Tibial nerve (tissue), 3 donors: ENCODE measurements around the genes SLC18A3 and ASAH2.

DNA sequence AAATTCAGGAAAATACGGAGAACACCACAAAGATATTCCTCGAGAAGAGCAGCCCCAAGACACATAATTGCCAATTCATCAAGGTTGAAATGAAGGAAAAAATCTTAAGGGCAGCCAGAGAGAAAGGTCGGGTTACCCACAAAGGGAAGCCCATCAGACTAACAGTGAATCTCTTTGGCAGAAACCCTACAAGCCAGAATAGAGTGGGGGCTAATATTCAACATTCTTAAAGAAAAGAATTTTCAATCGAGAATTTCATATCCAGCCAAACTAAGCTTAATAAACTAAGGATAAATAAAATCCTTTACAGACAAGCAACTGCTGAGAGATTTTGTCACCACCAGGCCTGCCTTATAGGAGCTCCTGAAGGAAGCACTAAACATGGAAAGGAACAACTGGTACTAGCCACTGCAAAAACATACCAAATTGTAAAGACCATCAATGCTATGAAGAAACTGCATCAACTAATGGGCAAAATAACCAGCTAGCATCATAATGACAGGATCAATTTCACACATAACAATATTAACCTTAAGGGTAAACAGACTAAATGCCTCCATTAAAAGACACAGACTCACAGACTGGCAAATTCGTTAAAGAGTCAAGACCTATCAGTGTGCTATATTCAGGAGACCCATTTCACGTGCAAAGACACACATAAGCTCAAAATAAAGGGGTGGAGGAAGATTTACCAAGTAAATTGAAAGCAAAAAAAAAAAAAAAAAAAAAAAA, 66.6 kb downstream of the MAPK8 start:
- PRO-cap = no peak
- RAMPAGE, long total RNA, 3 experiments = start-site peak on the plus strand in 1 of 3 experiments, centred at position 372 of the sequence, 7 reads per replicate

DNA sequence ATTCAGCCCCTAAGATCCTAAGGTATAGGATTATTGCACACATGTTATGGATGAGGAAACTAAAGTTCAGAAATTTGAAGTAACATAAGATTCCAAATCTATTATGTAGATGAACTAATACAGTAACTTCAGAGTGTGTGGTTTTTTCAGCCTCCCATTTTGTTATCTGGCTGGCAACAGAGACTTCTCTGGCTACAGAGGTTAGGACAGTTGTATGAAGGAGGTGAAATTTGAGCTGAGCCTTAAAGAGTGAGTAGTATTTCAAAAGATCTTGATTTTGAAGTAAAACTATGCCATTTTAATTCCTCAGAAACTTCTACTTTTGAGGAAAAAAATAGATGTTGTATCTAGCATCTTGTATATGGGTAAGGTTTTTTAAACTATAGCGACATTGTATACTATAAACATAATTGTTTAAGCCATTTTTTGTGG, 125.5 kb downstream of the MAPK8 start:
- PRO-cap = no peak
- RAMPAGE, long total RNA, 3 experiments = no peak in any of the 3 experiments

DNA sequence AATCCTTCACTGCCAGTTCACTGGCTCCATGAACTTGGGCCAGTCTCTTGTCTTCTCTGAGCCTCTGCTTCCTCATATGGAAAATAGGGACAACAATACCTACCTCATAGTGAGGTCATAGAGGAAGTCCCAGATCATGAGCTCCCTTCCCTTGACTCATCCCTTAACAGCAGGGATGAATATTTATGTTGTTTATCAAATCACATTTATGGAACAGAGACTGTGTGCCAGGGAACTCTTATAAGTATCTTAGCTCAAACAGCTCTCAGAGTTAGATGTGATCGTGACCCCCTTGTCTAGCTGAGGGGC, 20.2 kb upstream of the ARHGAP22 start:
- PRO-cap = no peak
- RAMPAGE, long total RNA, 3 experiments = no peak in any of the 3 experiments

DNA sequence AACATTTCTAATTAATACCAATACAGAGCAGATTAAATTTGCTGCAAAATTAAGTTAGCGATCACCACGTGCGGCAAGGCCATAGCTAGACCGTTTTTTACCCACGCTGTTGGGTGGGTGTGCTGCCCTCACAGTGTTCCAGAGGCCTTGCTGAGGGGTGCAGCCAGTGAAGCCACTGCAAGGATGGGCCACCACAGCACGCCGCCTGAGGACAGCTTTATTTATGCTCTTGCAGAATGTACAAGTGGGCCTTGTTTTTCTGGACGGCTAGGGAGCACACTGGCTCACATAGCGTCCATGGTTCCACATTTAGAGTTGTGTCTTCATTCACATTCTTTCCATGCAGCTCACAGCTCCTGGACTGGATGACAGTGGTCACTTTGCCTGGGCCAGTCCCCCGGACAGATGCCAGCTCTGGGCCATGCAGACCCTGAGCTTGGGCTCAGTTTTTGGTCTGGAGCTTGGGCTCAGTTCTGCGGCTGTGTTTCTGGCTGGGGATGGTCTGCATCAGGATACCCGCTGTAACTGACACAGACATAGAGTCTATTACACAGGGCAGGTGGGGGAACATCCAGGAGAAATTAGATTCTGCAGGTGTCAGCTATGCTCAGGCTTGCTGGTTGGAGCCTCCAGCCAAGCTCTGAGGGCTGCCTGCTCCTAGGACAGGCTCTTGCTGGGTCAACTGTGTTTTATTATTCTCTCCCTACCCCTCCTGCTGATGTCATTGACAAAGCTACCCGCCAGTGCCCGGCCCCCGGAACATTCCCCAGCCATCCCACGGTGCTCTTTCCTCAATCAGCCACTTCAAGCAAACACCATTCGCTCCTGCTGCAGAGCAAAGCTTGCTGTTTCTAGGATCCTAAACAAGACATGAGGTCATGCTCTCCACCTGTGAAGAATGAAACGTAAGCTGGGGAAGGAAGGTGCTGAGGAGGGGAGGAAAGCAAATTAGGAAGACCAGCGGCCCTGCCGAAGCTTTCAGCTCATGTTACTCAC, 2.4 kb upstream of the C10orf71 start:
- PRO-cap = no peak
- RAMPAGE, long total RNA, 3 experiments = no peak in any of the 3 experiments

DNA sequence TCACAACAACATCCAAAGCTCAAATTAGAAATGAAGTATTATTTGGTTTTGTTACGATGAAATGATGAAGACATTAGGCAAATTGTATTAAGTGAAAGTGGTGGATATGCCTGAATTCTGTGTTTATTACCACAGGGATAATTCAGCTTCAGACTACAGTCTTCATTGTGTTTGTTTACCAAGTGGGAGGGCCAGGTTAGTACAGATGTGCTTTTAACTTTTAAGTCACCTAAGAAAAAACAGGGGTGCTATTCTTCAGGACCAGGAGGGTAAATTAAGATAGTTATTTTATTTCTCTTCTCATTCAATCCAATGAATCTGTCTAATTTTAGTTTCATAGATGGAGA, 37.8 kb downstream of the C10orf71 start:
- PRO-cap = no peak
- RAMPAGE, long total RNA, 3 experiments = no peak in any of the 3 experiments

GRCh38 chr10:49362757-49363062, 33.2 kb downstream of the DRGX start:
- PRO-cap = no peak
- RAMPAGE, long total RNA, 3 experiments = no peak in any of the 3 experiments

DNA sequence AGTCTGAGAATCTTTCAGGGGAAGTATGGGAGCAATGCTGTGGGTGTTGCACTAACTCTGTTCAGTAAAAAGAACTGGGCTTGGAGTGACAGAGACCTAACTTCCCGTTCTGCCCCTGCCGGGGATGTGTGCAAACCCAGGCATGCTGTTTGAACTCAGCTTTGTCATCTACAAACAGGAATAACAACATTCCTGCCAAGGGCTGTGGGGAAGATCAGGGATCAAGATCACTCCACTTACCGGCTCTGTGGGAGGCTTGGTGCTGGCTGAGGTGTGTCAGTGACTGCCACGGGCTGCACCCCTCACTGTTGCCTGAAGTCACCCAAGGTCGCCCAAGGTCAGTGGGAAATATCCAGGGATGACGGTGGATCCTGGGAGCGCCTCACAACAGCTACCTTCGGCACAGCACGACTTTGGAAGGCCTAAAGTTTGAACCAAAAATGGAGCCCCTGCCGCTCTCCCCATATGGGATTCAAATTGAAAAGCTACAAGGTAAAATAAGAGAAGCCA, 23.2 kb upstream of the DRGX start:
- PRO-cap = no peak
- RAMPAGE, long total RNA, 3 experiments = no peak in any of the 3 experiments

- PRO-cap = no peak
- RAMPAGE, long total RNA, 3 experiments = no peak in any of the 3 experiments
Observed at GRCh38 chr10:49538431-49538689, 561 bp downstream of the ERCC6 start.

DNA sequence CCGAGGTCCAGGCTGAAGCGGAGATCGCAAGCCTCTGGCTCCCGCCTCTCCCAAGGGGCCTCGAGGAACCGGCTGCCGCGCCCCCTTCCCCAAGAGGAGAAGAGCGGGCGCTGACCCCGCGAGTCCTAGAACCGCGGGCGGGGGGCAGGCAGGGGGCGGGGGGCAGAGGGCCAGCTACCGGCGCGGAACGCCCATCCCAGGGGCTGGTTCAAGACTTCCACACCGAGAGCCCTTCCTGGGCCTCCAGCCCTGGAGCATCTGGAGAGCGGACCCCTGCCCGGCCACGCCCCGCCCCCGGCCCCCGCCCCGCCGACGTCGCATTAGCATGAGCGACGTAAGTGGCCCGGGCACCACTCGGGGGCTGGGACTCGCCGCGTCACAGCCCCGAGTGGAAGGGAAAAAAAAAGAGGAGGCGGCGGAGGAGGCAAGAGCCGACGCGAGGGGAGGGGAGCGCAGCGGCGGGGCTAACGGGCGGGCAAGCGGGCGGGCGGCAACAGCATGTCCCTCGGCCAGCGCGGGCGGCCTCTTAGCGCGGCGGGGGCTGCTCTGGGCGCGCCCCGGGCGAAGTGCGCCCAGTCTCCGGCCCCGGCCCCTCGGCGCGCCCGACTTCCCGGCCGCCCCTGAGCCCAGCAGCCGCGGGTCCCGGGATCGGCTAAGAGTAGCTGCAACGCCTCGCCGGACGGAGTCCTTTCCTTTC, at the start of gene SLC18A3:
Gene SLC18A3 (plus strand): TSS at position 427 of the 697 bp plus-strand sequence.
- PRO-cap = no peak
- RAMPAGE, long total RNA, 3 experiments = no peak in any of the 3 experiments

DNA sequence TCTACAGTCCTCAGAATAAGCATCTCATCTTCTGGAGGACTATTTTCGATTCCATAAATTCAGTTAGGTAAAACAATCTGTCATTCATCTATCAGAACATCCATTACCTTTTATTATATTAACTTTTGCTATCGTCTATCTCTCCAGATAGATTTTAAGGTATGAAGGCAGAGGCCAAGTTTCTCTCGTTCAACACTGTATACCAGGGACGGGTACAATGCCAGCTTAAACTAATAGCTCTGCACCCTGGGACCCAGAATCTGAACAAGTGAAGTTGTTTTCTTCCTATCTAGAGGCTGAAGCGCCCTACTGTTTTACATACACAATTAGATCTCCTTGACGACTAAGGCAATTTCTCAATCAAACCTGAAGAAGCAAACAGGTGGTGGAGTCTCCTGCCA, 946 bp downstream of the PARG start:
- PRO-cap = no peak
- RAMPAGE, long total RNA, 3 experiments = no peak in any of the 3 experiments

GRCh38 chr10:49988502-49988877, 284 bp downstream of the AGAP6 start:
- PRO-cap = no peak
- RAMPAGE, long total RNA, 3 experiments = no peak in any of the 3 experiments

GRCh38 chr10:50251230-50251868, at the start of gene ASAH2:
TSS of gene ASAH2 (minus strand) at chr10:50251516.
- PRO-cap = no peak
- RAMPAGE, long total RNA, 3 experiments = no peak in any of the 3 experiments

- PRO-cap = no peak
- RAMPAGE, long total RNA, 3 experiments = no peak in any of the 3 experiments
Observed at GRCh38 chr10:50260826-50261282, 9.5 kb upstream of the ASAH2 start.

GRCh38 chr10:50318991-50319947, 68.0 kb upstream of the ASAH2 start:
- PRO-cap = no peak
- RAMPAGE, long total RNA, 3 experiments = no peak in any of the 3 experiments

DNA sequence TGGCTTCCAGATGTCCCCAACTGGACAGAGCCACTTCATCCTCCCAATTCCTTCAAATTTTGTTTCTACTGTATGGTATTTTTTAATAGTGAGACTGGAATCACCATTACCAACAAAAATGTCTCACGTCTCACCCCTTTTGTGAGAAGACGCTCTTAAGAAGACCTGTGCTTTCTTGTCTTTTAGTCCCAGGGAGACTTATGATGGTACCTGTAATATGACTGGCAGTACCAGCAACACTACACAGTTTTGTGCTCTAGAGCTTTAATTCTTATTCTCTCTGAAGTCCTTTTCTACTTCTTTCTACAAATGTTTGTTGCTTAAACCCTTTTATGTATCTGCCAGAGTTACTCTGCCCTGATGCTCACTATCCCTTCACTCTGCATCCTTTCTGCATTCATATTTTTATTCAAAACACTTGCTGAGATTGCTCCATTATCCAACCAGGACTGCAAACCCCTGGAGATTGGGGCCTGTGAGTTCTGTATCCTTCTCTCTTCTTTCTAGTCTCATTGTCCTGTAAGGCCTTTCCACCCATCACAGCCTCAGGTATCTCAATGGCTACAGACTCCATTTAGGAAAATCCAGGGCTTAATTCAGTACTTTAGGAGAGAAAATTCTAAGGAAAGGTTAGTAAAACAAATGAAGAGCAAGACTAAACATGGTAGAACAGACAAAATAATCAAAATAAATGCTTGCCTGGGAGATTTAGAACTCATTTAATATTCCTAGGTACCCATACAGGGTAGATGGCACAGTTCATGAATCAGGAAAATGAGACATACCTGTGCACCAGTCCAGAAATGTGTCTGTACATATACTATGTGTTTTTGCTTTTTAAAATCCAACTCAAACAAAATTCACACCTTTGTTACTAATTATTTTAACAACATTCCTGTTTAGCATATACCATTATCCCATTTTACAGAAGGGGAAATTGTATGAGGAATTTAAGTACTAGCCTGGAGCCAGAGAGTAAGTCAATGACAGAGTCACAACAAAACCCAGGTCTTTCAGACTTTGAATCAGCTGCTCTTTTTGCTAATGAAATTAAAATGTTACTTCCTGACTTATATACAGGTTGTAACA, 82.1 kb upstream of the ASAH2 start:
- PRO-cap = no peak
- RAMPAGE, long total RNA, 3 experiments = no peak in any of the 3 experiments

GRCh38 chr10:50400649-50401086, 149.4 kb upstream of the ASAH2 start:
- PRO-cap = no peak
- RAMPAGE, long total RNA, 3 experiments = no peak in any of the 3 experiments

DNA sequence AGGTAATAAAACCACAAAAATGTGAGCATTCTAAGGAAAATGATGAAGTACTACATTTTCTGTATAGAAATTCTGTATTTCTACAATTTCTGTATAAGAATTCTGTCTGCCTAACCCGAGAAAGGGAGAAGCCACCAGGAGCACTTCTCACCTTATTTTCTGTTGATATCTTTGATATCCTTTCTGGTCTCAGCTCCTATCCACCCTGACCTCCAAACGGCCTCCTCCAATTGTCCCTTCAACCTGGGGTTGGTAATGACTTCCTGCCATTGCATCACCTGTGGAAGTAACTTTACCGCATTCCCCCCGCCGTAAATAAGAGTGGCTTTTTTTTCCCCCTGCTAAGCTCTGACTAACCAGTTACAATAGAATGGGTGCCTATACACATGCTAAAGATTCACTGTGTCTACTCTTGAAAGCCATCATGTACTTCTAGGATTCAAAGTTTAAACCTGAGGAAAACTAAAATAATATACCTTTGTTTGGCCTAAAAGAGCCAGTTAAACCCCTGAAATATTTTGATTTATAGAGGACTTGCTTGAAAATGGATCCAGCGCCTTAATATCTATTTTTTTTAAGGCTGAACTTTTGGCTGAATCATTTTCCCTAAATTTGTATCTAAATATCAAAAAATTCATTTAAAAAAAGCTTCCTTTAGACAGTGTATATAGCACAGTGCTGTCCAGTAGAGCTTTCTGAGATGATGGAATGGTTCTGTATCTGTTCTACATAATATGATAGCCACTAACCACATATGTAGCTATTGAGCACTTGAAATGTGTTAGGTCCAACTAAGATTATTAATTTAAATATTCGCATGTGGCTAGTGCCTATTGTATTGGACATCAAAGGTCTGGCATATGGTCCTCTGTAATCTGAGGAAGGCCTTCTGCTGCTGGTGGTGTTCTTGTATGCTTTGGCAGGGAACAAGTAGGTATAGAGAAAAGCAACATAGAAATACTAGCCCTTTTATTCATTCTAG, 156.3 kb upstream of the ASAH2 start:
- PRO-cap = no peak
- RAMPAGE, long total RNA, 3 experiments = no peak in any of the 3 experiments

- PRO-cap = bidirectional peak, plus-strand start at chr10:50622412, minus-strand start at chr10:50622227
- RAMPAGE, long total RNA, 3 experiments = no peak in any of the 3 experiments
Observed at GRCh38 chr10:50621651-50622673, 1.8 kb downstream of the SGMS1 start.

- PRO-cap = no peak
- RAMPAGE, long total RNA, 3 experiments = no peak in any of the 3 experiments
Observed at GRCh38 chr10:51083185-51084032, 9.1 kb downstream of the PRKG1 start.

DNA sequence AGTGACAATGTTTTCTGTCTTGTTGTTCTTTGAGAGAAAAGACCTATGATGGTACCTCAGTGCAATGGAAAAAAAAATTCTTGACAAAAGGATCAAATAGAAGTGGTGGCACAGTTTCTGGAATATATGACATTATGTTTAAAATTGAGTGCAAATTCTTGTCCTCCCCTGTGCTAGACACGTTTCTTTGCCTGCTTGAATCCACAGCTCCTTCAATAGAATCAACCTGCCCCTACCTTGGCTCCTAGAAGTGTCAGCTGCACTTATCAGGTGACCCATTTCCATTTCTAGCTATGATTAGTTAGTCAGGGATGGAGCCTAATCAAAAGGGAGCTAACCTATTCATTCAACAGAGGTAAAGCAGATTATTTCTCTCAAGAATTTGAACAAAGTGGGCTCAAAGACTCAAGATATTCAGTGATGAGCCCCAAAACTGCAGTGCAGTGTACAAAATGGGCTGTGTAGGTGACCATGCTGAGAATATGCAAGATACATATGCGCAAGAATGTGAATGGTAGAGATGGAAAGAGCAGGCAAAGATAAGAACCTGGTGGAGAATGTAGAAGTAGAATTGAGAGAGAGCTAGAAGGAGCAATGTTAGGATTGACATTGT, 158.4 kb downstream of the PRKG1 start:
- PRO-cap = no peak
- RAMPAGE, long total RNA, 3 experiments = no peak in any of the 3 experiments